ENCODE measurements around a stretch of chr9.

DNA sequence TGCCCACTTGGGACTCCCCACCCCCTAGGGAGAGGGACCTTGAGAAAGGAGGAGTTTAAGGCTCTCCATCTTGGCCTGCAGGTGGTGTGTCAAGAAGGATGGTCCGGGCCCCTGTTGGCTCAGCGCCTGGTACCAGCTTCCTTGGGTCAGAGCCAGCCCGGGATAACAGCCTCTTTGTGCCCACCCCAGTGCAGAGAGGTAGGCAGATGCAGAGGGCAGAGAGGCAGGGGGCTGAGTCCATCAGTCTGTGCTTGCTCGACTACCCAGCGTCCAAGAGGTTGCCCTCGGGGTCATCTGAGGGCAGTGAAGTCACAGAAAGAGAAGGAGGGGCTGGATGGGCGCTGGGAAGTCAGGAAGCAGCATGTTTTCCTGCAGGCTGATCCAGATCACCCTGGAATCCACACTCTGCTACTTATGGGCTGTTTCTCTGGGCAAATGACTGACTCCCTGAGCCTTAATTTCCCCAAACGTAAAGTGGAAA is 6.8 kb downstream of the DOLK start:
- PRO-cap, 2 experiments, result peak in 2 of 2 experiments; most common plus-strand start position 384 of the sequence (in 2); most common minus-strand start position 272 of the sequence (in 1)
- RAMPAGE, long total RNA, 5 experiments, result no peak in any of the 5 experiments

DNA sequence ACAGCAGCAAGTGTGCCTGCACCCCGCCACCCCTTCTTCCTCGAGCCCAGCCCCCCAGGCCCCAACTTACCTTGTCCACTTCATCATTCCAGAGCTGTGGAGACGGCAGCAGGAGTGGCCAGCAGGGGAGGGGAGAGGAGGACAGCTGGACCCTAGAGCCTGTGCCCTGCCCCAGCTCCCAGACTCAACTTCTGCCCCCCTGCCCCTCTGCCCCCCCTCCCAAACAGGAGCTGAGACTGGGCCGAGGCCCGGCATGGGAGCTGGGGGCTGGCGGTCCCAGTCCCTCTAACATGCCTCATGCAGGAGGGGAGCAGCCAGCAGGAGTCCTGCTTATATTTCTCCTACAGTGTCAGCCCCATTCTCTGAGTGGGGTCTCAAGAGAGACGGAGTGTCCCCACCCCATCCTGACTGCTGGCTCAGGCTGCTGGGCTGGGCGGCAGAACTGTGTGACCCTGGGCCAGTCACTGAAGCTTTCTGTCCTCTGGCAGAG is 17.5 kb downstream of the SH3GLB2 start:
- PRO-cap, 2 experiments, result no peak in any of the 2 experiments
- RAMPAGE, long total RNA, 5 experiments, result no peak in any of the 5 experiments

- PRO-cap, 2 experiments, result peak in 1 of 2 experiments; most common minus-strand start chr9:129038204 (in 1)
- RAMPAGE, long total RNA, 5 experiments, result no peak in any of the 5 experiments
Measured at GRCh38 chr9:129037508-129038506, 1.4 kb downstream of the MIGA2 start.

DNA sequence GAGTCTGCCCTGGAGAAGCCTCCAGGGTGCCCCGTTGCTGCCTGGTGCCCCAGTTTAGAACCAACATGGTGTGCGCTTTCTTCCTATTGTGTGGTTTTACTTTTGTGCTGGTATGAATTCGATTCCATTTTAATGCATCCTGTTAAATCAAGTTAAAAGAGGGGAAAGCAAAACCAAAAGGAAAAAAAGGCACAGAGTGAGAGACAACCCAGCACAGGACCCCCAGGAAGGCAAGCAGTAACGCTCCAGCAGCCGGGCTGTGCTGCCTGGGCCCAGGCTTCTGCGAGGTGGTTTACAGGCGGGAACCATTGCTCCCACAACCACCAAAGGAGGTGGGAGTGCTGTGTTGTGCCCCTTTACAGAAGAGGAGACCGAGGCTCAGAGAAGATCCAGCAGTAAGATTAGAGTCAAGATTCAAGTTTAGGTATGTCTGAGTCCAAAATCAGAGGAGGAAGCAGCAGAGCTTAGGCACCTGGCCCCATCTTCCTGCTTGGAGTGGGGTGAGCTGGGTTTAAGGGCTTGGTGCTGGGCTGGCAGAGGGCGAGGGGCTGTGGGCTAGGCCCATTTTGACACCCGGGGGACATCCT is 12.3 kb upstream of the DOLPP1 start:
- PRO-cap, 2 experiments, result no peak in any of the 2 experiments
- RAMPAGE, long total RNA, 5 experiments, result no peak in any of the 5 experiments

DNA sequence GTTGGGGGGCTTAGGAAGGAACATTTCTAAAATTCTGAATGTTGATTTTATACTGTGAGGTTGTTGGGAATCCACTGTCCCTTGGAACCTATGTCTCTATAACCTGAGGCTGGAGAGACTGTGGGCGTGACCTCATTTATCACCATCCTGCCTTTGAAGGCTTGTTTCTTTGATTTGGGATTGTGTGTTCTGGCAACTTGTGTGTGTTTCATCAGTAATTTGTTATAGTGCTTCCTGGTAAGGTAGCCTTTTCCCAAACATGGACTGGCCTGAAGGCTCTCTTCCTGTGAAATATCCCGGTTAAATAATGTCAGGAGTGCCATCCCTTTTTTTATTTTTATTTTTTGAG is 3.4 kb downstream of the PTPA start:
- PRO-cap, 2 experiments, result no peak in any of the 2 experiments
- RAMPAGE, long total RNA, 5 experiments, result no peak in any of the 5 experiments

- PRO-cap, 2 experiments, result peak in 2 of 2 experiments; most common plus-strand start chr9:129138837 (in 1); most common minus-strand start chr9:129138763 (in 2)
- RAMPAGE, long total RNA, 5 experiments, result no peak in any of the 5 experiments
Measured at GRCh38 chr9:129138544-129138997, 27.4 kb downstream of the PTPA start.

DNA sequence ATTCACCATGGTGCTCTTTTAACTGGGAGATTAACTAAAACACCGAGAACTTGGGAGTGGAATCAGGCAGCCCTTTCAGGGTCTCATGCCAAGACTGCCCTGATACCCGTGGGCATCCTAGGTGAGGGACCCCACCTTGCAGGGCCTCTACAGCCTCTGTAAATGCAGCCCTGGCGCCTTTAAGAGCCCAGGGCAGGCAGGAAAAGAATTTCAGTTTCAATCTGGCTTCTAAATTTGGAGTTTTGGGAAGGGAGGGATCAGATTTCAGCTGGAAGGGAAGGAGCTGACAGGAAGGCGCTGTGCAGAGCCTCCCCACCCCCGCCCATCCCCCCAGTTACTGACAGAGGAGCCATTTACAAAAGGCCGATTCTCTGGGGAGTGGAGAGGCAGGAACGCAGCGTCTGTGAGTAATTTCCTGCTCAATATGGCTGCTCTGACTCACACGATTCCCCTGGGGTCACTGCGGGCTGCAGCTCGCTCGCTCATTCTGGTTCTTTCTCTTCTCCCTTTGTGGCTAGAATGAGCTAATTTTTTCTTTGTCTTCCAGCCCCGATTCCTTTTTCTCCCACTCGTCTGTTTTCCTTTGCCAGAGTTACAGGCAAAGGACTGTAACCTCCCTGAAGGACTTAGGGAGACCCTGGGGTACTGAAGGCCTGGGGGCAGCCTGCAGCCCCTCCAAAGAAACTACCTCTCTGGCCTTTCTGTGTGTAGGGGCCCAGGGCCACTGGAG is 28.7 kb downstream of the PTPA start:
- PRO-cap, 2 experiments, result peak in 2 of 2 experiments; most common plus-strand start position 366 of the sequence (in 2); most common minus-strand start position 211 of the sequence (in 2)
- RAMPAGE, long total RNA, 5 experiments, result start-site peak on the plus strand in 2 of 5 experiments, centred at positions 252 to 356 of the sequence, 41 to 367 reads per replicate

DNA sequence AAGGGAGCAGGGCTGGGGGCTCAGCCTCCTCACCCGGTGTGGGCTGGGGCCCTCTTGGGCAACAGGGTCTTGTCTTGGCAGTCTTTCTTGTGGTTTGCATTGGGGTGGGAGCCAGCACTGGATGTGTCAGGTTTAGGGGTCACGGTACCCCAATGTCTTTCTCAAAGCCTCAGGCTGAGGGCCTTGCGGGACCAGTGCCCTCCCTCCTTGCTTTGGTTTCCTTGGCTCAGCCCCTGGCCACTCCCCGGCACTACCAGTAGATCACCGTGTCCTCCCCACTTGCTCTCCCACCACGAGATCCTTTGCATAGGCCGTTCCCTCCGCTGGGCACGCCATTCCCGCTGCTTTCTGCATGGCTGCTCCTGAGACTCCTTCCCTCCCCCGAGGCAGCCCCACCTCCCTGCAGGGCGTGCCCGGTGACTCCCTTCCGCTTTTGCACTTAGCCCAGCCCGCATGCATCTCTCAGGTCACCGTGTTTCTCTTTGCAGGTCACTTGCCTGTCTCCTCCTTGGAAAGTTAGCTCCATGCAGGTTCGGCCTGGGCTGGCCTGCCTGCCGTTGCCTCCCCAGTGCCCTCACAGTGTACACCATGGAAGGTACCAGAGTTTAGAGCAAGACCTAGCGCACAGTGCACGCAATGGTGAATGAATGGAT is 214.6 kb downstream of the C9orf50 start:
- PRO-cap, 2 experiments, result peak in 1 of 2 experiments; most common plus-strand start position 465 of the sequence (in 1); most common minus-strand start position 343 of the sequence (in 1)
- RAMPAGE, long total RNA, 5 experiments, result no peak in any of the 5 experiments

DNA sequence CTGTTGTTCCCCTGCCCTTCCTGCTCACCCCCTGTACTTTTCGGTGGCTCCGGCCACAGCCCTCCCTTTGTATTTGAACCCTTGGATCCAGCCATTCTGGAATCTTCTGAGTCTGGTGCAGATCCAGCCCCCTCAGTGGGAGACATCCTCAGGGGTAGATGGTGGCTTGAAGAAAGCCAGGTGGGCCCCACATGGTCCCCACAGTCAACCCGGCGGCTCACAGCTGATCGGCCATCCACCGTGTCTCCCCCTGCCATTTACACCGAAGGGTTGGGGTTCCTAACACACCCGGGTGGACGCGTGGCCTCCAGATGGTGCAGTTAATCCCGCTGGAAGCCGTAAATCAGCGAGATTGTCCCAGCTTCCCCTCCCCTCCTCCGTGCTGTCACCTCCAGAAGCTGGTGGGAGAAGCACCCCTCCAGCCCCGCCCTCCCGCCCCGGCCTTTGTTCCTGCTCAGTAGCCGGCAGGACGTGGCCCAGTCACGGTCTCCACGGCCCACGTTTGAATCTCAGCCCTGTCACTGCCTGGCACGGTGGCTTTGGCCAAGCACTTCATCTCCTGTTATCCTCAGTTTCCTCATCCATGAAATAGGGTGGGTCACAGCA is 204.7 kb downstream of the C9orf50 start:
- PRO-cap, 2 experiments, result peak in 1 of 2 experiments; most common plus-strand start position 457 of the sequence (in 1); most common minus-strand start position 384 of the sequence (in 1)
- RAMPAGE, long total RNA, 5 experiments, result no peak in any of the 5 experiments

DNA sequence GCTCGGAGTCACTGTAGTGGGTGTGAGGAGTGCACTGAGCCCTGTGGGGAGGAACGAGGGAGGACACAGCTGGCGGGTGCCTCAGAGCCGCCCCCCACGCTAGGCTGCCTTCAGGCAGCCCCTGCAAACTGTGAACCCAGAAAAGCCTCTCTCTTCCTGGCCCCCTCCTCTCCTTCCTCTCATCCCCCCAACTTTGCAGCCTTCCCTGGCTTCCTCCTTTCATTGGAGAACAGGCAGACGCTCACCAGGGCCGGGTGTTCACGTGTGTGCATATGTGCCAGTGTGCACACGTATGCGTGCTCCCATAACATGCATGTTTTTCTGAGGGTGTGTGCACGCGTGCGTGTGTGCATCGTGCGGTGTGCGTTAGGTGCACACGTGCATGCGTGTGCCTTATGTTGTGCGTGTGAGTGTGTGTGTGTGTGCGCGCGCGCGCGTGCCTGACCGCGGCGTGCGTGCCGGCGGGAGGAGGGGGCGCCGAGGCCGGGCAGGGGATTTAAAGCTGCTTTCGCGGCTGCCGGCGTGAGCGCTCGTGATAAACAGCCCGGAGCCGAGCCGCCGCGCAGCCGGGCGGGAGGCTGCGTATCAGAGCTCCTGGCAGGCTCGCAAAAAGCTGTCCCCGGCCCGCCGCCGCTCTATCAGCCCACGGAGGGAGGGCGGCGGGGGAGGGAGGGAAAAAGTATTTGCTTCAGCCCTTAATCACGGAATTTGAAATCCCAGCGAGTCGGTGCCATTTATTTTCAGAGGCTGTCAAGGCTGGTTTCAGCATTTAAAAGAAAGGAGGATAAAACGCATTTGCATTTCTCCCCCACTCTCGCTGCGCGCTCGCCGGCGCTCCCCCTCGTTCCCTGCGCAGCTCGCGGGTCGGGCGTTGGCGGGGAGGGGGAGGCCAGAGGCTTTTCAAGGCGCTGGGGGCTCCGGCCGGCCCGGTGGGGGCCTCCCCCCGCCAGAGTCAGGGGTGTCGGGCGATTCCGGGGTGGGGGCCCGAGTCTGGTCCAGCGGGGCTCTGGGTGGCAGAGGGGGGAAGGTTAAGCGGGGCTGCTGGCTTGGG is 184.0 kb downstream of the C9orf50 start:
- PRO-cap, 2 experiments, result peak in 2 of 2 experiments; most common plus-strand start position 535 of the sequence (in 2); most common minus-strand start position 534 of the sequence (in 1)
- RAMPAGE, long total RNA, 5 experiments, result start-site peak on the plus strand in 1 of 5 experiments, centred at position 836 of the sequence, 22 reads per replicate

DNA sequence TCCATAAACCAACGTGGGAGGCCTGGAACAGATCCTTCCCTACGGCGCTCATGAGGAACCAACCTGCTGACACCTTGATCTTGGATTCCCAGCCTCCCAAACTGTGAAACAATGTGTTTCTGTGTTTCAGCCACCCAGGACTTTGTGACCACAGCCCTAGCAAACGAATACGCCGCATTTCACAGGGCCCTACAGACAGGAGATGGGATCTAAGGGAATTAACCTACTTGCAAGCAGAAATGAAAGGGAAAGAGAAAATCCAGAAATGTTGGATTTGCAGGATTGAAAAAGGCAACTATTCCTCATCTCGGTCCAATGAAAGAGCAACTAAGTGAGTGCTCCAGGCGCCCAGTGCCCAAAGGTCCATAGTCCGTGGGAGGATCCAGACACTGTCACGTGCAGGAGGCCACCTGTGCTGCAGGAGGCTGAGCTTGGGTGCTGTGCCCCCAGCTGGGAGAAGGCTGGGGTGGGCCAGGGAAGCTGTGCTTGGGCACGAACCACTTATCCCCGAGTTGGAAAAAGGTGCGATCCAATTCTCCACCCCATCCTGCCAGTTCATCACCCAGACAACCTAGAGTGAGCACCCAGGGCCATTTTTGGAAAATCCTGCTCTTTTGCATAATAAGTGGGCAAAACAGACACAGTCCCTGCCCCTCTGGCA is 178.0 kb downstream of the C9orf50 start:
- PRO-cap, 2 experiments, result peak in 1 of 2 experiments; most common plus-strand start position 456 of the sequence (in 1); most common minus-strand start position 317 of the sequence (in 1)
- RAMPAGE, long total RNA, 5 experiments, result no peak in any of the 5 experiments

GRCh38 chr9:129493118-129493904 is 127.6 kb downstream of the C9orf50 start:
- PRO-cap, 2 experiments, result no peak in any of the 2 experiments
- RAMPAGE, long total RNA, 5 experiments, result no peak in any of the 5 experiments

GRCh38 chr9:129558607-129559597 is 62.0 kb downstream of the C9orf50 start:
- PRO-cap, 2 experiments, result no peak in any of the 2 experiments
- RAMPAGE, long total RNA, 5 experiments, result no peak in any of the 5 experiments

GRCh38 chr9:129607486-129608074 is 13.3 kb downstream of the C9orf50 start:
- PRO-cap, 2 experiments, result peak in 2 of 2 experiments; most common plus-strand start chr9:129607932 (in 1); most common minus-strand start chr9:129607791 (in 2)
- RAMPAGE, long total RNA, 5 experiments, result no peak in any of the 5 experiments

GRCh38 chr9:129612342-129612653 is 8.6 kb downstream of the C9orf50 start:
- PRO-cap, 2 experiments, result no peak in any of the 2 experiments
- RAMPAGE, long total RNA, 5 experiments, result no peak in any of the 5 experiments

- PRO-cap, 2 experiments, result peak in 2 of 2 experiments; most common plus-strand start chr9:129620089 (in 1)
- RAMPAGE, long total RNA, 5 experiments, result no peak in any of the 5 experiments
Measured at GRCh38 chr9:129619825-129620925, 726 bp downstream of the C9orf50 start.

- PRO-cap, 2 experiments, result peak in 1 of 2 experiments; most common minus-strand start chr9:129627074 (in 1)
- RAMPAGE, long total RNA, 5 experiments, result no peak in any of the 5 experiments
Measured at GRCh38 chr9:129626662-129627393, 865 bp downstream of the NTMT1 start.

- PRO-cap, 2 experiments, result no peak in any of the 2 experiments
- RAMPAGE, long total RNA, 5 experiments, result no peak in any of the 5 experiments
Measured at GRCh38 chr9:129641487-129641886, 464 bp downstream of the ASB6 start.

GRCh38 chr9:129709458-129710065 is 43.3 kb downstream of the PTGES start:
- PRO-cap, 2 experiments, result no peak in any of the 2 experiments
- RAMPAGE, long total RNA, 5 experiments, result no peak in any of the 5 experiments

- PRO-cap, 2 experiments, result no peak in any of the 2 experiments
- RAMPAGE, long total RNA, 5 experiments, result no peak in any of the 5 experiments
Measured at GRCh38 chr9:129763150-129763558, 10.3 kb upstream of the PTGES start.

All from thyroid gland (tissue), 7 donors.